ENCODE data around the genes ANKRD50 and C4orf33.

- PRO-cap, result no peak
- RRBS, result no CpG with 5 or more reads among the region's 1 CpG
Observed at GRCh38 chr4:123986466-123986812, 589.8 kb downstream of the SPRY1 start.

DNA sequence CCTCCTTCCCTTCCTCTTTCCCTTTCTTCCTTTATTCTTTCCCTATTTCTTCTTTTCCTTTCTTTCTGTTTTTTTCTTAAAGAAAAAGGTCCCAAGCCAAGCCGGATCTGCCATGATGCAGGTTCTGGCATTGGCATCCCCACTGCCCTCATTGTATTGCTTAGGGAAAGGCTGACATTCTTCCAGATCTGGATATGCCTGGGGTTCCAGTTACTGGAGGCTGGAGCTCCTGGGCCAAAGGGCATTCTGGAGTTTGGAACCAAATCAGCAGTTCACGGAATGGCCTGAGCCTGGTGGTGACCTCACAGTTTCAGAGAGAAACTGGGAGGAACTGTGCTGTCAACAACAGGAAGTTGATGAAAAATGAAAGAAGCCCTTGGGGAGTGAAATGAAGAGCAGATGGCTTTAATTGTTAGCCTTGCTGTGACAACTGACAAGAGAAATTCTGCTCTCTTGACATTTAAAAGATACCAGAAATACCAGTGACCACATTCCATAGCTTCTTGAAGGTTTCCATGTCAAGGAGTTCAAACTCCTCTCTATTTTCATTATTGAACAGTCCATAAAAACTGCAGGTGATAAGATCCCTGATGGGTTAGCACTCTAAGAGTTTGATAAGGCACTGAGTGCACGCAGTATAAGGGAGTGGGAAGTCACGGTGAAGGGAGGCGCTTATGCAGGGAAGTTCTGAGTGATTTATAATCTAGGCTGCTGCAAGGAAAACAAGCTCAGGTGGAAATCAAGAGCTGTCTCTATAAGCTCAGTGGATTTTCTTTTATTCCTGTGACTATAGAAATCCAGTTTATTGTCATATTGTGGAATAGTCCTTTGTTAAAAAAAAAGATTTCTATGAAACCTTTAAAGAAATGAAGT, 622.3 kb downstream of the SPRY1 start:
- PRO-cap, result no peak
- RRBS, result no CpG with 5 or more reads among the region's 5 CpGs

DNA sequence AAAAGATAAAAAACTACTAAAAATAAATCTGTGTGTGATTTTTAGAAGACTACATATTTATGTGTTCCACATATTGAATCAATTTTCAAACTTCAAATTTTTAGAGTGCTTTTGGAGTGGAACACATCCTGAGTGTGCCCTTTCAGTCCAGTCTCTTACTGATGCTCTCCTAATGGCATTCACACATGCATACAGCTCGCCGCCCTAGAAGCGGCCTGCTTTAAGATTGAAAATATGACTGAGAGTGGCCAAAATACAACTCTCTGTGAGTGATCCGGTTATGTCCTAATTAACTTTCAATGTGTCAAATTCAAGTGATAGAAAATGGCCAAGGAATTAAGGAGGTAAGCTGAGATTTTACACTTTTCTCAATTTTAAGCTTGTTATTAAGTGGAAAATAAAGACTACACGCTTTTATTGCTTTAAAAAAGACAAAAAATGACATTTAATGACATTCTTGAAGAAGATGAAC, 628.7 kb downstream of the ANKRD50 start:
- PRO-cap, result no peak
- RRBS, result no CpG with 5 or more reads among the region's 5 CpGs

DNA sequence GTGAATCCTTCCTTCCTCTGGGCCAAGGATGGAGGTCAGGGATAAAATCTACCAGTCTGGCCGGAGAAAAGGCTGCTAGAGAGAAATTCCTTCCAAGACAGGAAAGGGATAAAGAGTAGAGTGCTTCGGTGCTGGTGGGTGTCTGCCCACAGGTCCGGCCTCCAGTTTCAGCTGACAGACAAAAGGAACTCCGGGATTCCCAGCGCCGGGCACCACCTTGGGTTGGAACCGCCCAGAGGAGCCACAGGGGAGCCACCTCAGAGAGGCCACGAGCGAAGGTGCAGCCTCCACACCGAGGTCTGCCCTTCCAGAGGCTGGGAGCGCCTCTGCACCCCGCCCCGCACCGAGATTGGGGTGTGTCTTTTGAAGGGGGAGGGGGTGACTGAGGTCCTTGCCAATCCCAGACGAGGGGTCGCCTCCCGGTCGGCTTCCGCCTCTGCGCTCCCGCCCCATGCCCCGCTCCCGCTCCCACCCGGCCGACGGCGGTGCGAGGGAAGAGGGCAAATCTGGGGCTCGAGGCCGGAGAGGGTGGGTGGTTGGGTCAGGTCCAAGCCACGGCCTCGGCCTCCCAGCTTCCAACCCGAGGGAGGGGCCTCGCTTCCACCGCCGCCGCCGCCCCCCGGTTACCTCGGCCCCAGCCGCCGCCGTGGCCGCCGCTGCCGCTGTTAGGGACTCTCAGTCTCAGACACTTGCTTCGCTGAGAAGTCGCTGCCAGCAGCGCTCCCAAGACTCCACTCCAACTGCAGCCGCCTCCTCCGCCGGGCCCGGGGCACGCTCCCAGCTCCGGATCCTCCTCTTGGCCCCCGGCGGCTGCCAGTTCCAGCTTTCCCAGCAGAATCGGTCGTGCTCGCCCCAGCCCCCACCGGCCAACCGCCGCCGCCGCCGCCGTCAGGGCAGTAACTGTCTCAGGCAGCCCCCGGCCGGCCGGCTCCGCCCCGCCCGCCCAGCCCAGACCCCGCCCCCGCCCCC, at the start of gene ANKRD50:
TSS of gene ANKRD50 (minus strand) at position 902 of the 969 bp plus-strand sequence.
- PRO-cap, result bidirectional peak, plus-strand start at position 471 of the sequence, minus-strand start at position 301 of the sequence; bidirectional peak, plus-strand start outside the sequence, minus-strand start at position 872 of the sequence
- RRBS, result 2% methylated on average over 41 of the region's 75 CpGs

DNA sequence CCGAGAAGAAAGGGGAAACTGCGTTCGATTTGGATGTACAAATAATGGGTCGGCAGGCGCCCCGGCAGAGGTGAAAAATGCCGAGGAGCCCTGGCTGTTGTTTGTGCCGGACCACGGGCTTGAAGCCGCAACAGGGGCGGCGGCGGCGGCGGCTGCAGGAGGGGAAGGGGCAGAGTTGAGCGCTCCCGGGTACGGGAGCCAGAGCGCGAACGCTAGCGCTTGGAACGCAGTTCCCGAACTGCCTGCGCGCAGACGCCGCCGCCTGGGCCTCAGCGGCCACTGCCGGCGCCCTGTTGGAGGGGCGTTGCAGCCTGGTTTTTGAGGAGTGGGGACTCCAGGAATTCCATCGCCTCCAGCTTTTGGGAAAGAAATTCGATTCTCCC, 754 bp downstream of the FAT4 start:
- PRO-cap, result bidirectional peak, plus-strand start at position 229 of the sequence, minus-strand start at position 211 of the sequence
- RRBS, result 2% methylated on average over 21 of the region's 35 CpGs

- PRO-cap, result no peak
- RRBS, result no CpG with 5 or more reads among the region's 13 CpGs
Observed at GRCh38 chr4:127677529-127678312, 45.0 kb downstream of the INTU start.

DNA sequence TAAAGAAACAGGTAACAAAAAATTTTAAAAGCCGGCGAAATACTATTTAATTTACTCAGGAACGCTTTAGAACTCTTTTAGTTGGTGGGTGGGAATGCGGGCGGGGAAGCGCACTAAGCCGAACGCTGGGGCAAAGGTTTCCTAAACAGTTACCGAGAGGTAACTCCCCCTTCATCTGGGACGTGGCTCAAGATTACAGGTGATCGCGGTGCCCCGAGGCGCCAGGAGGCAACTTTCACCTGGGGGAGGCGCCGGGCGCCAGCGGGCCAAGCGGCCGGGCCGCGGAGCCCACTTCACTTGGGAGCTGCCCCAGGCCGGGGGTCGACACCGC, 588 bp upstream of the LARP1B start:
- PRO-cap, result unidirectional peak, plus-strand start at position 80 of the sequence; bidirectional peak, plus-strand start at position 198 of the sequence, minus-strand start at position 124 of the sequence
- RRBS, result 4% methylated on average over 4 of the region's 25 CpGs

- PRO-cap, result no peak
- RRBS, result no CpG with 5 or more reads among the region's 4 CpGs
Observed at GRCh38 chr4:128292432-128293127, 5.0 kb upstream of the PGRMC2 start.

GRCh38 chr4:128385943-128386471, 98.4 kb upstream of the PGRMC2 start:
- PRO-cap, result unidirectional peak, plus-strand start at chr4:128386291
- RRBS, result no CpG with 5 or more reads among the region's 2 CpGs

DNA sequence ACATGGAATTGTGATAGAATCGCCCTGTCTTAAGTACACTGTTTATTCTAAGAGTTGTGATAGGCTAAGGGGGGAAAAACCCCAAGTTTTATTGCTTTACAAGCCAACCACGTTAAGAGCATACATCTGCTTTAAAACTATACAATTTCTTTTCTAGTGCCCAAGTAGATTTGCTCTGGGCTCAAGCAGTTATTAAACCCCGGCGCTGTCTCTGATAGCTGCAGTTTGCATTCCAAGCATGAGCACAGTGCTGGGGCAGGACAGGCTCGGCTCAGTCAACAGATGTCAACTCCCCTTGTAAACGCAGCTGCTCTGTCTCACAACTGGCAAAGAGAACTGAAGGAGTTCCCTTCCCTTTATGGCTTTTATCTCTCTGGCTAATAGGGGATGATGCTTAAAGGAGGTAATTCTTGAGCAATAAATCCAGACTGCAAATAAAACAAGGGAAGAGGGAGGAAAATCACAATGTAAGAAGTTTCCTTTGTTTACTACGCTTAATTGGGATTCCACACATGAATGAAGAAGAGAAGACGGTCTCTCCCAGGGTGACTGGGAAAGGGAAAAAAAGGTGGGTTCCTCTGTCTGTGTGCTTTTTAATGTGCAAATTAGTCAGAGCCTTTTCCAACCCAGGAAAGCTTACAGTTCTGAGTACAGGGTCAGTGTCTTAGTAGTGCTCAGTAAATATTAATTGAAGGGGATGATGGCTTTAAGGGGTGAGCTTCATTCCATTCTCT, 155.9 kb upstream of the JADE1 start:
- PRO-cap, result bidirectional peak, plus-strand start at position 245 of the sequence, minus-strand start at position 249 of the sequence
- RRBS, result no CpG with 5 or more reads among the region's 8 CpGs

GRCh38 chr4:128660125-128661286, 149.0 kb upstream of the JADE1 start:
- PRO-cap, result unidirectional peak, plus-strand start at chr4:128660681
- RRBS, result no CpG with 5 or more reads among the region's 4 CpGs

- PRO-cap, result no peak
- RRBS, result no CpG with 5 or more reads among the region's 8 CpGs
Observed at GRCh38 chr4:128776632-128777280, 32.7 kb upstream of the JADE1 start.

GRCh38 chr4:128872485-128873273, 63.2 kb downstream of the JADE1 start:
- PRO-cap, result unidirectional peak, plus-strand start at chr4:128872861
- RRBS, result no CpG with 5 or more reads among the region's 2 CpGs

DNA sequence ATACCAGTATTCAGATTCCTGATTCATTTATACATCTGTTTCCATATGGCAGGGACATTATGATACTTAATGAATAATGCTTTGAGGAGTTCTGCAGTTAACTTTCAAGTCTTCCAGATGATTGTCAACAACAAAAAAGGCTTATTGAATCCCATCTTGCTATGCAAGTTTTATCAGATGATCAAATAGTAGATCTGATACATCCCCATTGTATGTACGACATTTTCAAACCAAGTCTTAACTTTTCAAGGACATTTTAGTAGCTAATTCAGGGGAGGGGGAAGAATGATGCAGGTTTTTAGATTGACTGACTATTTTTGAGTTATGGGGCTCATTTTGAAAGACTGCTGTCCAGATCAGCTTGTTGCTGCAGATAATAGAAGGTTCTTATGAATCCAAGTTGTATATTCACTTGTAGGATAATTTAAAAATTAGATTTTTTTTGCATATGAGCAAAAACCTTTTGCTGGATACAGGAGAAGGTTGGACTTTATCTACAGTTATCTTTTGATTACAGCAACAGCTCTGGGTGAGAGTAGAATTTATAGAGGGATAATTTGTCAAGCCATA, 64.3 kb downstream of the JADE1 start:
- PRO-cap, result no peak
- RRBS, result no CpG with 5 or more reads among the region's 1 CpG

GRCh38 chr4:128967643-128968243, 125.6 kb downstream of the SCLT1 start:
- PRO-cap, result no peak
- RRBS, result no CpG with 5 or more reads among the region's 2 CpGs

GRCh38 chr4:129095884-129096877, at the start of gene C4orf33:
Gene C4orf33 (plus strand): TSS chr4:129096152.
- PRO-cap, result bidirectional peak, plus-strand start at chr4:129096174, minus-strand start at chr4:129096067
- RRBS, result no CpG with 5 or more reads among the region's 19 CpGs

- PRO-cap, result no peak
- RRBS, result no CpG with 5 or more reads among the region's 4 CpGs
Observed at GRCh38 chr4:129853600-129854050, 757.7 kb downstream of the C4orf33 start.

- PRO-cap, result no peak
- RRBS, result no CpG with 5 or more reads among the region's 2 CpGs
Observed at GRCh38 chr4:130043877-130044354, 948.0 kb downstream of the C4orf33 start.

GRCh38 chr4:132344801-132345210, 804.3 kb upstream of the PCDH10 start:
- PRO-cap, result no peak
- RRBS, result no CpG with 5 or more reads among the region's 23 CpGs

GRCh38 chr4:134627228-134627771, 425.7 kb upstream of the PABPC4L start:
- PRO-cap, result unidirectional peak, plus-strand start at chr4:134627654
- RRBS, result no CpG with 5 or more reads among the region's 7 CpGs